Epithelial cell of esophagus (primary cell): ENCODE measurements around the genes COBLL1, CSRNP3 and XIRP2.

GRCh38 chr2:161136451-161137375 lies 23.5 kb upstream of the TANK start:
- RRBS = no CpG with 5 or more reads among the region's 5 CpGs

DNA sequence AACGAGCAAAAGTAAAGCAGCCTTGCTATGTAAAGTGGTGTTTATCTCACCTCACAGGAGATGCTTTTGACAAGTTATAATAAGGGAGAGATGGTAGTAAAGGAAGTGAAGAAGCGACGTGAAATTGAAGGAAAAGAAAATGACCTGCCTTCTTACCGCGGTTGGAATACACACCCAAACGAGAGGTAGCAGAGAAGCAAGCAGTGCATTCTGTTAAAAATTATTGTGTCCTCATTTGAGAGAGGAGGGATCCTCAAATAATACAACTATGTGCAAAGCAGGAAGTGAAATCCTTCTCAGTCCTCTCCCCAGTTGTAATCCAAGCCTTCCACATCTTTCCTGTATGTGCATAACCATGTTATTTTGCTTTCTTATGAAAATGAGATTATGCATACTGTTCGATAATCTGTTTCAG lies 1.0 kb downstream of the TANK start:
- RRBS = no CpG with 5 or more reads among the region's 7 CpGs

DNA sequence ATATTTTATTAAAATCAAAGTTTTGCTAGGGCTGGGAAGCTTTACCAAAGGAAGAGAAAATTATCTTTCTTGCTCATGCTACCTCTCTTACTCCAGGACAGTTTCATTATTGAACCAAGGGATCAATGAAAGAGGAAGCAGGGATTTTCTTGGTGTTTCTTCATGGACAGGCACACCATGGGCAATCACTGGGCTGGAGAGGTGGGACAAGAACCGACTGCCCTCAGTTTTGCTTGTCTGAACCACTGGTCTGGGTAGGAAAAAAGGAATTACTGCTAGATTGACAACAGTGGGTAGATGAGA lies 15.3 kb downstream of the TANK start:
- RRBS = no CpG with 5 or more reads among the region's 1 CpG

DNA sequence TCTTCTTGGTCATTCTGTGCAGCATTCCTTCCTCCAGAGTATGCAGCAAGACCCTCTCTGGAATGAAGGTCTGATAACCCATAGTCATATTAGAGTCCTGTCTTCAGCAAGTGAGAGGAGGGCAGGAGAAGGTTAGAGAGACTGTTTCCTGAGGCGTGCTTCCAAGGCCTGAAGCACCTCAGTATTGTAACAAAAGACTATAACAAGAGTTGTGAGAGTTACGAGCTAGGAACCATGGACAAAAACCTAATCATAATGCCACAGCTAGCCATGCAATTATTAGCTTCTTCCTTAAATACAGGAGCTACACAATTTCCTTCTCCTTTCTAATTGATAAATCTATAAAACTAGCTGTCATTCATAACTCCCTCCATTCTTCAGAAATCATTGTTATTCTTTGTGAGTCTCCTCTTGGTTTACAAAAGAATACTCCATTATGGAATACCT lies 22.6 kb downstream of the TANK start:
- RRBS = no CpG with 5 or more reads among the region's 2 CpGs

DNA sequence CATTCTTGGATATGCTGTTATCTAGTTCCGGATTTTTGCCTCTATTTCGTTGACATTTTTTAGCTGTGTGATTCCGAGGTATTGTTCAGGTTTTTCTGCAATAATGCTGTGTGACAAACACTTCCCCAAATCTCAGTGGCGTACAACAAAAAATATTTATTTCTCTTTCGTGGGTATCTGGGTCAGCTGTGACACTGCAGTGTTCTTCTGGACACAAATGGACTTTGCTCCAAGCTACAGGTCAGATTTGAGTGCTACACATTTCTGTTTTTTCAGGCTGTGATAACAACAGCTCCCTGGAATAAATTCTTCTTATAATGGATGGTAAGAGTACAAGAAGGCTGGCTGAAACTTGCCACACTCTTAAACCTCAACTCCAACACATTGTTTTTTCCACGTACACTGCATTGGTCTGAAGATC lies 50.9 kb upstream of the PSMD14 start:
- RRBS = no CpG with 5 or more reads among the region's 6 CpGs

GRCh38 chr2:161278360-161279604 lies 29.4 kb upstream of the PSMD14 start:
- RRBS = no CpG with 5 or more reads among the region's 16 CpGs

GRCh38 chr2:162261071-162261499 lies 17.8 kb upstream of the FAP start:
- RRBS = no CpG with 5 or more reads among the region's 1 CpG

- RRBS = no CpG with 5 or more reads among the region's 6 CpGs
Measured at GRCh38 chr2:162582245-162582821, 238.4 kb downstream of the GCA start.

GRCh38 chr2:163121396-163121975 lies 282.9 kb upstream of the KCNH7 start:
- RRBS = no CpG with 5 or more reads among the region's 5 CpGs

DNA sequence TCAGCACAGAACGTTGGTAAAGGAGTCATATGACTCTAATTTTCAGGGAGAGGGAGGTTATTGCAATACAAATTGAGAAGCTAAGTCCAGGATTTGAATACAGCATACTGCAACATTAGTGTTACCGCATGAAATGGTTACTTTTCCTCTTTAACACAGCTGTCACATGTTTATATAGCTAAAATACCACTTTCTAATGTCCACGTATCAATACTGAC lies 8.0 kb downstream of the FIGN start:
- RRBS = no CpG with 5 or more reads among the region's 3 CpGs

GRCh38 chr2:164009838-164010605 lies 274.2 kb upstream of the FIGN start:
- RRBS = no CpG with 5 or more reads among the region's 5 CpGs

- RRBS = no CpG with 5 or more reads among the region's 4 CpGs
Measured at GRCh38 chr2:164652340-164652958, 31.2 kb upstream of the GRB14 start.

DNA sequence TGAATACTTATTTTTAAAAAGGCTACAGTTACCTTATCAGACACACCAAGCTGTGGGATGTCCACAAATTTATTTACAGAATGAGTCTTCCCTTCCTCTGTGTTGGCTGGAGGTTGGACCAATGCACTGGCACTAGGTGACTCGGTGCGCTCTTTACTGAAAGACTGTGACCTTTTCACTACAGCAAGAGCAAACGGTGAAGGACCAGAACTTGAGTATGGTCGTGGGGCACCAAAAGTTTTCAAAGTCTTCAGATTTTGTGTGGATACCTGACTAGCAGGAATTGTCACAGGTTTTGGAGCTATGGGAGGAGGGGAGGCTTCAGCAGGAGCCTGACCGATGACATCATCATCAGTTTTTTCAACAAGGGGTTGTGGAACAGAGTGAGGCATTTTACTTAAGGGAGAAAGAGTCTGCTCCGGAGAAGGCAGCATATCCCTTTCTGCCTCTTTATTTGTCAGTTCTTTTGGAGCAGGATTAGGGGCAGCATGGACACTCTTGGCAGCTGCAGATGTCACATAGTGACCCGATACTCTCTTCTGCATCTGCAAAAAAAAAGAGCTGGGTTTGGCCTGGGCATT lies 73.0 kb upstream of the GRB14 start:
- RRBS = no CpG with 5 or more reads among the region's 7 CpGs

GRCh38 chr2:164841656-164842441 lies at the start of gene COBLL1:
Gene COBLL1, minus strand, starts transcription at chr2:164841823.
- RRBS = 2% methylated on average over 19 of the region's 59 CpGs

DNA sequence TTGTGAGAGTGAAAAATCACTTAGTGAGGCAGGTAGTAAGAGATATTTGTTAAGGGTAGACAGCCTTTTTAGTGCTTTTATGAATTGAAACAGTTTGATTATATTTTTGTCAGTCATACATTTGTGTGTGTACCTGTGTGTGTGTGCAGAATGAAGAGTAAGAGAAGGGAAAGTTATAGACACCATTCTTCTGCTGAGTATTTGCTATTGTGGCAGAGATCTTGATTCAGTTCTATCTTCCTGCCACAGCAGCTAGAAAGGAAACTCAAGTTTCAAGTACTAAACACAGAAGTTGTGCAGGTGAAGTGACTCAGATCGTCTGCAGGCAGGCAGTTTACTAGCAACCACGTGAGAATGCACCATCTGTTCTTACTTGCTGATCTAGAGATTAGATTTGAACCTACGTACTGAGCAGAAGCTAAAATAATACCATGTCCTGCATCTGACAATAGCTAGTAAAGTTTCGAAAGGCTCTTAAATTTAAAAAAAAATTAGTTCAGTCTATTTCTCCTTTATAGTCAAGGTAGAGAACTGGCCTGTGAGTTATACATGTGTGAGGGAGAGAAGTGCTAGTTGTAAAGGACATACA lies 45.3 kb downstream of the SLC38A11 start:
- RRBS = no CpG with 5 or more reads among the region's 4 CpGs

- RRBS = no CpG with 5 or more reads among the region's 8 CpGs
Measured at GRCh38 chr2:165469248-165469944, at the start of gene CSRNP3. Gene CSRNP3, plus strand, starts transcription at chr2:165469698.

- RRBS = no CpG with 5 or more reads among the region's 7 CpGs
Measured at GRCh38 chr2:165868704-165869461, 74.8 kb upstream of the GALNT3 start.

DNA sequence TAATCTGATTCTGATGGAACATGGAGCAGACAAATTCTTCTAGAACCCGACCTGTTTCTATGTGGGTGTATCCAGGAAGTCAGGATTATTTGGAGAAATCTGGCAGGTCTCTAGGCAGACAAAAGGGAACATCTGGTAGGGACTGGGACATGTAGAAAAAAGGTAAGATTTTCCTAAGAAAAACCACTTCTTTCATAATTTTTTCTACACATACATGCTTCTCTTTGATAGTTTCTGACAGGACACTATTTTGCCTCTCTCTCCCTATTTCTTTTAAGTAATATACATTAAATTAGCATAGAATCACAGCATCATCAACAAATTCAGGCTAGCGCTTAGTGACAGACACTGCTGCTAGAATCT lies at the start of gene XIRP2:
TSS of gene XIRP2 (plus strand) at position 85 of the 363 bp plus-strand sequence.
- RRBS = no CpG with 5 or more reads among the region's 2 CpGs